SJSA1 (cell line): ENCODE measurements around a stretch of chr6.

GRCh38 chr6:136288192-136288616 is 1.4 kb downstream of the BCLAF1 start:
- RAMPAGE, long total RNA = no peak

DNA sequence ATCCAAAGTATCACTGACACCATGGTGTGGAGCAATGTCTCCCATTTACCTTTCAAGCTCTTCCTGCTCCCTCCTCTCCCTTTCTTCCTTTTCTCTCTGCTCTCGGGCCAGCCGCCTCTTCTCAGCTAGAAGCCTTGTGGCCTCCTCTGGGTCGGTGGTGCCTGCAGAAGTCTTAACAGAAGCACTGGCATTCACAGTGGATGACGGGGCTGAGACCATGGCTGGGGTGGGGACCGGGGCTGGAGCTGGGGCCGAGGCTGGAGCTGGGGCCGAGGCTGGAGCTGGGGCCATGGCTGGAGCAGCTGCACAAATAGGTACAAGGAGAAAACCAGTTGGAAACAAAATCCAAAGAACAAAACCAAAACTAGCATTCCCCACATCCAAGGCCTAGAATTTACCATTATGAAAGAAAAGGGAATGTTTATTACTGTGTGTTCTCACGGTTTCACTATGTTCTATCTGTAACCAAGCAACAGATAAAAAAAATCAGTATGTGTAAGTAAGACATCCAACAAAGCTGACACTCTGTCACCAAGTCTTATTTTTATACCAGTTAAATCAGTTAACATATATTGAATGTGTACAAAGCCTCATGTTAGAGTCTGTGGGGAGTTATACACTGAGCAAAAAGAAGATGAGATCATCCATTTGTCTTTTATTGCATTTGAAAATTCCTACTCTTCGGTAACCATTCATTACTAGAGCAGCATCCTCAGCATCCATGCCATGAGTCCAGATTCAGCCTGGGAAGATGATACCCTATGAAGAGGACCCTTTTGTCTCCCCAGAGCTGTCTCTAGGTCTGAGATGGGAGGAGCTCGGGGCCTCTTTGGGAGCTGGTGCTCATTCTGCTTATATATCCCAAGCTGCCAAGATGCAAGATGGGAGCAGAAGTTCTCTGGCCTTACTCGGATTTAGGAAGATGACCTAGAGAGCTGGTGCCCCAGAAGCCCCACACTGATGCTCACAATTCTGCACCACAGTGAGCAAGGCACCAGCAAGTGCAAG is 73.1 kb upstream of the BCLAF1 start:
- RAMPAGE, long total RNA = no peak

- RAMPAGE, long total RNA = no peak
Measured at GRCh38 chr6:136427012-136427377, 123.2 kb downstream of the MAP7 start.

DNA sequence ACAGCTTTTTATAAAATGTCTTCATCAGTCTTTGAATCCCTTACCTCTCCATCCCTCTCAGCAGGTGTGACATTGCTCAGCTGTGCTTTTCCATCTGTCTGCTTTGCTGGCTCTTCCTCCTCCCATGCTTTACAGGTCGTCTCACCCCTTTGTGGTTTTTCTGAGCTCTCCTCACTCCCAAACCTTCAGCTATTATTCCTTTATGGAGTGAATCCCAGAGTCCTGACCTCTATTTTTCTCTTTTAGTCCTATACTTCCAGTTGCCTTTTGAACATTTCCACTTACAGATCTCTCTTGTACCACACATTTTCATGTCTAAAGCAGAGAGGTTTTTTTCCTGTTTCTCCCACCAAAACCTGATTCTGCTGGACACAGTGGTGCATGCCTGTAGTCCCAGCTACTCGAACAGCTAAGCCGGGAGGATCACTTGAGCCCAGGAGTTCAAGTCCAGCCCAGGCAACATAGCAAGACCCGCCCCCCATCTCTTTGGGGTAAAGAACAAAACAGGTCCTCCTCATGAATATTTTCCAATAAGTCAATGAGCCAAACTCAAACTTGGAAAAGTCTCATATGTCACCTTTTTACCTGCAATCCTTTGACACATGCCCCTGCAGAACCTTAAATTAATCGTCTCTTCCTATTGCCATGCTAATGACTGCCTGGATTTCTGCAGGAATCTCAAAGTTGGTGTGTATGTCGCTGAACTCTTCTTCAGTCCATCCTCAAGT is 5.6 kb downstream of the MAP7 start:
- RAMPAGE, long total RNA = no peak

DNA sequence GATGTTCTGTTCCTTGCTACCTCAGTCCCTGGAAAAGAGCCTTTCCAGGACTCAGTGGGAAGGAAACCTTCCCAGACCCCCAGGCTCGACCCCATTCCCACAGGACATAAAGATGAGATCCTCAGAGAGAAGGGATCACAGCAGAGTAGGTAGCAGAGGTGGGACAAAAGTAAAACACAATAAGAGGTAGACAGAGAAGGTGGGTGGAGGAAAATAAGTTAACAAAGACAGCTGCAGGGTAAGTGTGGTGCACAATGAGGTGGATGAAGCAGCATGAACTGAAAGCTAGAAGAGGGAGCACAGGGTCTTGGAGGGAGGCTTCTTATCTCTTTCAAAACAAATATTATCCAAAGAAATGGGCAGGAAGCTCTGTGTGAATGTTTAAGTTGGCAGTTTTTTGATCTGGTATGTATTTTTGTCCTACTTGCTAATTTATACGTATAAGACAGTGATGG is 14.0 kb upstream of the MAP7 start:
- RAMPAGE, long total RNA = no peak

DNA sequence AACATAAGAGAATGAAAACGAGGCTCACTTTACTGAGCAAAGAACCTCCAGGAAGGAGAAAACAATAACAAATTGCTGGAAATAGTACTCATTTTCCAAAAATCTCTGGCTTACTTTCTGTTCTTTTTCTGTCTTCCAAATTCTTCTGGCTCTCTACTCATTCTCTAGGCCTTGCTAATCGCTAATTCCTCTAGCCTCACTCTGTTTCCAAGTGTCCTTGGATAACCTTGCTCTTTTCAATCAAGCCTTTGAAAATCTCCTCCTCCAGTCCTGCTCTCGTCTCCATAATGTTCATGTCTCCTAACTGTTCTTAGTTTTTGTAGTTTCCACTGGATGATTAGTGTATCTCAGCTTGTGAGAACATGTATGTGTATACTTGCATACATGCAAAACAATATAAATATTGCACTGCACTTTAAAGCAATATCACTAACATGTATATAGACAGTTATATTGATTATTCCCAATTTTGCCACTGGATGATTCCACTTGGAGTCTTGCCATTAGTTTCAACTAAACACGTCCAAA is 96.2 kb upstream of the MAP7 start:
- RAMPAGE, long total RNA = no peak

DNA sequence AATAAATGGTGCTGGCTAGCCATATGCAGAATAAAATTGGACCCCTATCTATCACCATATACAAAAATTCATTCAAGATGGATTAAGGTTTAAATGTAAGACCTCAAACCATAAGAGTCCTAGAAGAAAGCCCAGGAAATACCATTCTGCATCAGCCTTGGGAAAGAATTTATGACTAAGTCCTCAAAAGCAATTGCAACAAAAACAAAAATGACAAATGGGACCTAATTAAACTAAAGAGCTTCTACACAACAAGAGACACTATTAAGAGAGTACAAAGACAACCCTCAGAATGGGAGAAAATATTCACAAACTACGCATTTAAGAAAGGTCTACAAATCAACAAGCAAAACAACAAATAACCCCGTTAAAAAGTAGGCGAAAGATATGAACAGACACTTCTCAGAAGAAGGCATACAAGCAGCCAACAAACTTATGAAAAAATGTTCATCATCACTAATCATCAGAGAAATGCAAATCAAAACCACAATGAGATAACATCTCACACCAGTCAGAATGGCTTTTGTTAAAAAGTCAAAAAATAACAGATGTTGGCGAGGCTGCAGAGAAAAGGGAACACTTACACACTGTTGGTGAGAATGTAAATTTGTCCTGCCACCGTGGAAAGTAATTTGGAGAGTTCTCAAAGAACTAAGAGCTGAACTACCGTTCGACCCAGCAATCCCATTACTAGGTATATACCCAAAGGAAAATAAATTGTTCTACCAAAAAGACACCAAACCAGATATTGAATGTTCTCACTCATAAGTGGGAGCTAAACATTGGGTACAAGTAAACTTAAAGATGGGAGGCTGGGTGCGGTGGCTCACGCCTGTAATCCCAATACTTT is 3.8 kb downstream of the MAP3K5 start:
- RAMPAGE, long total RNA = no peak

DNA sequence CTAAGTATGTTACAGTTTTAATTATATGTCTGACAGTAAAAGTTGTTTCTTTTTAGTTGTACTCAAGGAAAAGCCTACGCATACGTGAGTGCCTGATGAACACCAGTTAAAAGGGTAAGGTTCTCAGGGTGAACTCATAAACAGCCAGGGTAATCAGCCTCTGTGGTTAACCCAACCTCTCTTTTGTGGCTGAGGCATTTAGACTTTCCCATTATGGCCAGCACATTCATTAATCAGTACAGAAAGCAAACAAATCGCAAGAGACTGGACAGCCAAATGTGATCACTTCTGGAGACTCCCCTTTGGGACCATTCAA is 19.0 kb downstream of the IL20RA start:
- RAMPAGE, long total RNA = no peak

DNA sequence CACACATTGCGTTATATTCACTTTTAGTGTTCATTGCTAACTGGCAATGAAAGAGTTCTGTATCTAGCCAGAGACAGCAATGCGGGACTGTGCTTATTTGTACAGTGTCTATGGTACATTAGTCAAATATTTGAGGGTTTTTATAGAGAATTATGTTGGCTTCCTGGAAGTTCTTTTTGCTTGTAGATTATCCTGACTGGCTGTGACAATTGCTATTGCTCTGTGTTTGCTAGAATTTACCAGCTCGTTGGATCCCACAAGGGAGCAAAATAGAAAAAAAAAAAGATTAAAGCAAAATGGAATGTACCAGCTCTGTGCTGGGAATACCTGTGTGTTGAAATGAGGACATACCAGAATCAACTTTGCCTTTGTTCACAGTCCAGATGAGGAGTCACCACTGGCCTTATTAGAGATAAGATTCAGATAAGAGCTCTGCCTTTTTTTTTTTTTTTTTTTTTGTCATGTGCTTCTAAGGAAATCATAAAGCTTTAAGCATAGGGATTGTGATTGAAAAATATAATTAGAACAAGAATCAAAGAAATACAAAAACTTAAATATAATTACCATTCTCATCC is 22.5 kb upstream of the IFNGR1 start:
- RAMPAGE, long total RNA = no peak

- RAMPAGE, long total RNA = no peak
Measured at GRCh38 chr6:137416650-137417240, 77.4 kb downstream of the OLIG3 start.

DNA sequence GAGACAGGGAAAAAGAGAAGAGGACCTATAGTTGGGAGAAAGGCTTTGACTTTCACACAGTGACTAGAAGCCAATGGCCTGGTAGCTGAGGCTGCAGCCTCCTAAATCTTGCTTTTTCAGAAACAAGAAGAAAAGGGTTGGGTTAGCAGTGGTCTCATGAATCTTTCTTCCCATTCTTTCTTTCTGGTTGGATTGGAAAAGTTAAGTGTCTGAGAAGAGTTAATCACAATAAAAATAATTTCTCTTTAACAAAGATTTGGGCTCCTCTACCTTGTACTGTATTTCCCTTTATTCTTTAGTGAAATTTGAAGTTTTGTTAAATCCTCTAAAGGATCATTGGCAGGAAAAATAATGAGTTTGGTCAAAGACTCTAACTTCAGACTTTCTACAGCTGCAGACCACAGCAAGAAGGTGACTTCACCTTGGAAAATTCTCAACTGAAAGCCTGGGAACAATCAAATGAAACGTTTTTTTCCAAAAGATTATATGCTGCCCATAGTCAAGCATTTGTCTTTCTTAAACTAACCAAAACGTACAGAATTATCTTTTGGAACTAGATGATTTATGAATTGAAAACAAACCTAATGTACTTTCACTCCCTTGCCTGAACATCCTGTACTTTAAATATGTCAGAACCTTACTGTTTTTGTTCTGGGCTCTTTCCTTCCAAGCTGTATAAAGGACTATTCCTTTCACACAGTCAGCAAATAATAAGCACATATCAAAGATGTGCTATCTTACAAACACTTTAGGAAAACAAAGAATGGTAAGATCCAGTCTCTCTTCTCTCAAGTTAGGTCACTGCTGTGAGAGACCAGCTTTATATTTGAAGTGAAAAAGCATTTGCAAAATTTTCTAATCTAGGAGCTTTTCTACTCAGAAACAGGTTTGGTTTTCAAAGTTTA is 62.5 kb upstream of the TNFAIP3 start:
- RAMPAGE, long total RNA = no peak

DNA sequence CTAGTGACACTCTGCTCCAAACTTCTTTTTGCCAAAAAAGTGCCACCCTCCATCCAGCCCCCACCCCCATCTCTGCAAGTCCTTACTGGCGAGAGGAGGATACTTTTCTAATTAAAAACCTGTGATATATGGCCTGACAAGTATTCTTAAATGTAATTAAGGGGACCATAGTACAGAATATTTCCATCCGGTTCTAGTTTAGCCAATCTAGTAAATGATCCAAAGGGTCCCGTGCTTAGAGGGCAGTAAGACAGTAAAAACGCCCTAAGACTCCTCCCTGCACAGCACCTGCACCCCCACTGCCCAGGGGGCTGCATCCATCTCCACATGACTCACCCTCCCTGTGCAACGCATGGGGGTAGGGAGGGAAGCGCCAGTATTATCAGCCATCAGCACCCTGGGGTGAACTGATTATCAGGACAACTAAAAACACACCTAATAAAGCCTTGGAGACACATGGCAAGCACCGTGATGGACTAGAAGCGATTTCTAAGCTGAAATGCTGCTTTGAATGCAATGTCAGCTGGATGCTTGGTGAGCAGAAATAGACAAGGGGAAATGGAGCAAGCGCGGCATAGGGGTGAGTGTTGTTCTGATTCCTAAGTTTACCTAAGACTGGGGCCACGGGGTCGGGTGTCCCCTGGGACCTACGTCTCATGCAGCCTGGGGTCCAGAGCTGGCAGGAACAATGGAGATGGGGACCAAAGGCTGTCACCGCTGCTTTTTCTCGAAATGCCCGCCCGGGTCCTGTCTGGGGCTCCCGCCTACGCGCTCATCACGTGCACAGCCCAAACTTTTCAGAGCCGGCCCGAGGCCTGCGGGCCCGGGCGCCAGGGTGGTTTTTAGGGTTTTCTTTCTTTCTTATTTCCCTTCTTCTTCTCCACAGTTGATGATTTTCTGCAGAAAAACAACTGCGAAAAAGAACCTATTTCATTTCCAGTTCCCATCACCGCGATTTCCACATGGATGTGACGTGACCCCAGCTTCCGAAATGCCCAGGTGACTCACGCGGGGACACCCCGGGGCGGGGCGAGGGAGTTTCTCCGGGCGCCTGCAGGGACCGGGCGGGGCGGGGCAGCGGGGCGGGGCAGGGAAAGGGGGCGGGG is 732 bp upstream of the TNFAIP3 start:
- RAMPAGE, long total RNA = no peak

DNA sequence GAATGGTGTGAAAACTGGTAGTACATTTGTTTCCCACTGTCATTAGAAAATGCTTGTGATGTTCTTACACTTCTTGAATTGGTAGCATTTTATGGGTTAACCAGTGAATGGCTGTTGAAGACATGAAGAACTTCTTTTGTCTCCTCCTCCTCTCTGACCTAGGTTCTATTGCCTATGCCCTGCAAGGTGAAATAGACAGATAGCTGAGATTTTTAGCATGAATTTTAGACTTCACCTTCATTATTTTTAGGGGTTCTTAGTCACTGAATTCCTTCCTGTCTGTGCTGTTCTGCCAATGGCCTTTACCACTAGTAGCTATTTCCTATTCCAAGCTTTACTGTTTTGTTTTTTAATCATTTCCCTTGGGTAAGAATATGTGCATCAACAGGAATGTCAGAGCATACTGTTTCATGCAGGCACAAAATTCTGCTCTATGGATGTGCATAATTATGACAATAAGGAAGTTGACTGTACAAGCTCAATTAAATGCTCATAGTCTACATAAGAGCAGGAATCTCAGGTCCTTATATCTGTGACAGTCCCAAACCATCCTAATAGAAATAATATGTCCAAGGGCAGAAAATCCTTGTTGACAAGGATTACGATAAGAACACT is 4.9 kb downstream of the TNFAIP3 start:
- RAMPAGE, long total RNA = no peak

DNA sequence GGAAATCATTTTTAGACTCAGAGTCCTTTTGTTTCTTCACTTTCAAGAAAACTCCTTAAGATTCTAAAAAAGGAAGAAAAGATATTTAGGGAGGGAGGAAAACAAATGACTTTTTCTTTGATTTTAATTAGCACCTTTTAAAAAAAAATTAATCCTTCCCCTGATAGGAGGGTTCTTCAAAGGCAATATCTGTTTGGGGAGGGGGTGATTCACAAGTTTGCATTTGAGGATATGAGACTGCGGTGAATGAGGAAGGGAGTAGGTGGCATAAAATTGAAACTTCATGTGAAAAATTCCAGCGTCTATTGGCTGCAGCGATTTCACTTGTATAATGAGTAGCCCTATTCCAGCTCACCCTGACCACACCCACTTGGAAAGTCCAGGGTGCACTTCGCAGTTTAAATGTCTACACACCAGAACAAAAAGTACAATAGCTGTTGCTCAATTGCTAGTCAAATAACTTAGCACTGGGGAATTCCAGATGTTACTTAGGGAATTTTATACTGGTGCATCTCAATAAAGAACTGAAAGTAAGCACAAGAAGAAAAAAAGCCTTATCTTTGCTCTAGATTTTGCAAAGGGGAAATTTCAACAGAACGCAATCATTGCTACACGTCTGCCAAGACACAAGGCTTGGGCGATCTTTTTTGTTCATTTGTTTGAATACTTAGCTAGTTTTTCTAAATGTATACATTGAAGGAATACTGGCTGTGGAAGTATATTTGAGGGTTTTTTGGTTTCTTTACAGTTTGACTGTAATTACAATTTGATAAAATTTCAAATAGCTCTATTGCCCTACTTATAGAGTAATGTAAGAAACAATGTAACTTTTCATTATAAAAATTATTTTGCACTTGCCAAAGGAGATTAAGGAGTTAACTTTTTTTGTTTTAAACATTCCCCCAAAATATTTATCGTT is 6.3 kb downstream of the TNFAIP3 start:
- RAMPAGE, long total RNA = no peak

DNA sequence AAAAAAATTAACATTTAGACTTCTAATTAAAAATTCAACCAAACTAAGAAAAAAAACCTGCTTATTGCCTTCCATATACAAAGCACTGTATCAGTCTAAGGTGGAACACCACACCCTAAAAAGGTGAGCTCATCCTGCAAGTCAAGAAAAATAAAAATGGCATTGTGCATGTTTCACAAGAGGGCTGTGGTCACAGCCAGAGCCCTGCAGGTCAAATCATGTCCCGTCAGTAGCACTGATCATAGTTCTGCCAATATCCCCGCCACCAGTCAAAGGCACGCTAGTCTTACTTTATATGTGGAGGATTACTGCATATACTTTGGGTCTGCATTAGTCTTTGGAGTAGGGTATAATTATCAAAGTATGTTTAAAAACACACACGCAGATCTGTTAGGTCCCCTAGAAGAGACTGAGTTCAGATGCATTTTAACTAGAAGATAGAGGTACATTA is 1.8 kb downstream of the PERP start:
- RAMPAGE, long total RNA = no peak

GRCh38 chr6:138108272-138108614 is 1.0 kb upstream of the PERP start:
- RAMPAGE, long total RNA = no peak

GRCh38 chr6:138404617-138405377 is 774 bp downstream of the HEBP2 start:
- RAMPAGE, long total RNA = no peak

DNA sequence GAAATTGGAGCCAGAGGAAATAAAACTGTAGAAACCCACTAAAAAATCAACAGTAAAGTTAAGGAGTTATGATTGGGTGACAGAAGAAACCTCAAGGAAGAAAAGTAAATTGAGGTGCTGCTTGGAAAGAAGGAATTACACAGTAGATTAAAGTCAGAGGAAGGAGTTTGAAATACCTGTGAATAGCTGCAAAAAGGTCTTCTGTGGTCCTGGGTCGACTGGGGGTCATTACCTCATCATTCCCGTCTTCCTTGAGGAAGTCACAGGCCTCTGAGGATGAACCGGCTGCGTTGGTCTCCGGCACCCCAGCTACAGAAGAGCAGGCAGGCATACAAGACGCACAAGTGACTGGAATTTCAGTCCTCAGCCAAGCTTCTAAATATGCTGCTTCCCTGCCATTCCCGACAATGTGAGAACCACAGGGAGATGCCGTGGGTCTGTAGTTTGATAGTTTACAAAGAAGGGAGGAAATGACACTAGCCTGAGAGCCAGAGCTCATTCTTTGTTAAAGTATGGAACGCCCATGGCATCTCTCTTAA is 25.6 kb downstream of the HEBP2 start:
- RAMPAGE, long total RNA = no peak

GRCh38 chr6:138484896-138485661 is 14.2 kb downstream of the NHSL1 start:
- RAMPAGE, long total RNA = no peak

- RAMPAGE, long total RNA = no peak
Measured at GRCh38 chr6:138691209-138692081, 82.1 kb upstream of the CCDC28A start.